Cardiac ventricle fibroblast (primary cell): ENCODE measurements around the gene TTLL12.

DNA sequence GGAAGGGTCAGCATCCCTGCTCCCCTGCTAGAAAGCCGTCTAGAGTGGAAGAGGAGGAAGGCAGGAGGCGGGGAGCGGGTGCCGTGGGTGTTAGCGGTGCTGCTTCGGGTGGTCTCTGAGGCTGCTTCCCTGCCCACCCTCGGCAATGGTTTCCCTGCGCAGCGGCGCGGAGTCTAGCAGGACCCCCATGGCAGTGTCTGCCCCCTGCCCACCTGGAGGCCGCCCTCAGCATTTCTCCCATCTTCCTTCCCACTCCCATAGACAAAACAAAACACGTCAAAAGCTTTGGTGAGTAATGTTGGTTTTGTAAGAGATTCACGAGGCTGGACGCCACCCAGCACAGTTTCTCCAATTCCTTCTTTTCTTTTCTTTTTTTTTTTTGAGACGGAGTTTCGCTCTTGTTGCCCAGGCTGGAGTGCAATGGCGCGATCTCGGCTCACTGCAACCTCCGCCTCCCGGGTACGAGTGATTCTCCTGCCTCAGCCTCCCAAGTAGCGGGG is 38.6 kb upstream of the A4GALT start:
- RAMPAGE, long total RNA: no peak

- RAMPAGE, long total RNA: no peak
Measured at GRCh38 chr22:42803283-42803914, 53.7 kb downstream of the ARFGAP3 start.

- RAMPAGE, long total RNA: no peak
Measured at GRCh38 chr22:42881901-42882731, 25.0 kb upstream of the ARFGAP3 start.

- RAMPAGE, long total RNA: no peak
Measured at GRCh38 chr22:42903445-42904246, 46.6 kb upstream of the ARFGAP3 start.

DNA sequence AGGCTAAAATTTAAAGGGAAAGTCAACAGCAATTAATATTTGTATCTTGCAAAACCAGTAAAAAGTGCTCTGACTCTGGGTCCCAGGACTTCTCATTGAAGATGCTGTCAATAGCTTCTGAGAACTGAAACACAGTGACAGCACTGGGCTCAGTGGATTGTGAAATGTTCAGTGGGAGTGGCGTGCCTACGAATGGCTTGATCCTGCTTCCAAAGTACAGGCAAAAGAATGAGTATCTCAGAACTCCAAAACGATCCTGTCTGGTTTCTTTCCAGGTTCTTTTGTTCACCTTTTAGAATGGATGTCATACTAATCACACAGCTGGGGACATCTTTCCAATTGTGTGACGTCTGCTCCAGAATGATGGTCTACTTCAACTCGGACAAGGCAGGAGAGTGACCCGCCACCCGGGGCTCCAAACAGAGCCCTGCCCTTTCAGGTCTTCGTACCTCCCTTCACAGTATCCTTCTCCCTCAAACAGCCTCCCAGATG is 72.3 kb upstream of the ARFGAP3 start:
- RAMPAGE, long total RNA: no peak

DNA sequence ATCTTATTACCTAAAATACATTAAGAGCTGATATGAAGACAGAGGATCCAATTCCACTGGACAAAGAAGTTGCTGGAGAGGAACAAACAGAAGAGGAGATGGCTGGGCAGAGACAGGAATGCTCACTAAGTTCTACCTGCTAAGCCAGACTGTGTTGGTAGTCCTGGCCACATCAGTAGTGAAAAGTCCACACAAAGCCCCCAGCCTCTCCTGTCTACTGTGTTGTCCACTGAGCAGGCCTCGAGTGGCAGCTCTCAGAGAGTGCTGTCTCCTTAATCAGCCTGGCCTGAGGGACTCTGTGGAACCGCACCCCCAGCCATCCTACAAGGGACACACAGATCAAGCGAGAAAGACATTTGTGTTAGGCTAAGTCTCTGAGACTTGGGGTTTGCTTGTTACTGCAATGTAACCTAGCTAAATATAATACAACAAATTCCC is 71.0 kb downstream of the PACSIN2 start:
- RAMPAGE, long total RNA: no peak

DNA sequence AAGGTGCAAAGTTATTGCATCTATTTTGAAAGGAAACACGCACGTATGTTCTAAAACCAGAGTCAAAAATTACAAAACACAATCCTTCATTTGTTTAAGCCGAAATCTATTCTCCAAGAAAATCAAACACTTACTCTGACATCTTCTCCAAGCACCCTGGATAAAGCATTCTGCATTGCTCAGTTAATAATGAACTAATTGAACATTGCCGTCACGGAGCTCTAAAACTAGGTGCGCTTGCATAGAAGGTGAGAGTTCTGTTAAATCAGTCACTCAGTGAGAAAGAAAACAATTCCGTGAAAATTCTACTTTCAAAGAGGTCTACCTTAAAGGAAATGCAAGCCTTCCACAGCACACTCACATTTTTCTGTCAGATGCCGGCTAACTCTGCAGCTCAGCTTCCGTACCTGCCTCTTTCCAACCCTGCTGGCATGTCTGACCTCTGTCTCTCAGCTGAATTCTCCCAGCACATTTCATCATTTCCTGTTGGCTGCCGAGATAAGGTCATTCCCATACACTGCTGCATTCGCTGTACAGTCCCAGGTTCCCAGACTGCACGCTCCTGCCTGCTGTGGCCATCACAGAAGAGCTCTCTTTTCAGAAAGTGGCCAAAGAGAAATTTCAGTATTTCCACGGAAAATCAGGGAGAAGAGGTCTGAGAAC is 55.4 kb downstream of the PACSIN2 start:
- RAMPAGE, long total RNA: no peak

GRCh38 chr22:42969677-42970594 is 45.0 kb downstream of the PACSIN2 start:
- RAMPAGE, long total RNA: no peak

DNA sequence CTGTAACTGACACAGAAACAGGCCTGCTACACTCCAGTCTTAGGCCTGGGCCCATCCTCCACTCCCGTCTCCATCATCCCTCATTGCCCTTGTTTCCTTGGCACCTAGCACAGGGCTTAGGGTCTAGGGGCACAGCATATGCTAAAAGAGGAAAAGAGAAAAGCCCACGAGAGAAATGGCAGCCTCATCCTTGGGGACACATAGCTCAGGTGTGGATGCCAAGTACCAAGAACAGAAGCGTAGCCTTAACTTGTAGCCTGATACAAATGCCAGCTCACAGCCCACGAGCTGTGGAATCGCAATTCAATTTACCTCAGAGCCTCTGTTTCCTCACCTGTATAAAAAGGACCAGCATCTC is 41.3 kb downstream of the PACSIN2 start:
- RAMPAGE, long total RNA: no peak

DNA sequence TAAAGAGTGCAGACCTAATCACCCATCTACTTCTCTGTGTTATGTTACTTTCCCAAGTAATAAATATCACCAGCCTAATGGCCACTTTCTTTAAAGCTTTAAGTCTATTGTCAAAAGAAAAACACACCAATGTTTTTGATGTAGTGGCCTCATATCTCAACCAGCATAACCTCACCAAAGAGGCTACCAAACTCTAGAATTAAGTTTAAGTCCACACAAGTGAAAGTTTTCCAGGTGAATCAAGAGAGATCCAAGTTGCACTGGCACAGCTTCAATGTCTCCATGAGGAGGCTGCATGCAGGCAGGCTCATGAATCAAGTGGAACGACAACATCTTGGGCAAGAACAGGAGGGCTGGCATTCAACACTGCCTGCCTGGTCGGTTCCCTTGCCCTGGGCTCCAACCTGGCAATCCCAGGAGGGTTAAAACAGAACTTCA is 1.7 kb downstream of the PACSIN2 start:
- RAMPAGE, long total RNA: no peak

DNA sequence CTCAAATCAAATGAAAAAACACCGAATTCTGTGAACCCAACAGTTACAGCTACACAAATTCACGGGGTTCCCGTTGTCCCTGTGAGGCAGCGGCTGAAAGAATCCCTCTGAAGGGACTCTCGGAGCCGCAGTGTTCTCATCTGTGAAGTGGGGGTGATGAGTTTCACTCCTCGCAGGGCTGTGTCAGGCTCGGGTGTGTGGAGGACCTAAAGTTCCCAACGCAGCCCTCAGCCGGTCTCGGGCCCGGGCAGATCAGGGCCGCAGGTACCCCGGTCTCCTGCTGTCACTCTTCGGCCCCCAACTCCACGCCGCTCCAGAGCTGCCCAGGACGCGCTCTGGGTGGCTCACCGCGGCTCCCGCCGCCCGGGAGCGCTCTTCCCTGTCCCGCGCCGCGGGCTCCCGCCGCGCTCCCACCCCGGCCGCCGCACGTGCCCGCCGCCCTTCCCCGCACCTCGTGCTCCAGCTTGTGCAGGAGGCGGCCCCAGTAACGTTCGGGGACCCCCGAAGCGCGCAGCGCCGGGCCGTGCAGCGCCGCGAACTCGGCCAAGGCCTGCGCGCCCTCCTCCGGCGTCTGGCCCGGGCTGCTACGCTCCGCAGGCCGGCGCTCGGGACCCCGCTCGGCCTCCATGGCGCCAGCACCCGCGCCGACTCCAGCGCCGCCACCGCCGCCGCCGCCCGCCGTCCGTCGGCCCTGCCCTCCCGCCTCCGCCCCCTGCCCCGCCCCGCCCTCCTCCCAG is at the start of gene TTLL12:
TTLL12 (minus strand) TSS at position 693 of the 737 bp plus-strand sequence.
- RAMPAGE, long total RNA: no peak

DNA sequence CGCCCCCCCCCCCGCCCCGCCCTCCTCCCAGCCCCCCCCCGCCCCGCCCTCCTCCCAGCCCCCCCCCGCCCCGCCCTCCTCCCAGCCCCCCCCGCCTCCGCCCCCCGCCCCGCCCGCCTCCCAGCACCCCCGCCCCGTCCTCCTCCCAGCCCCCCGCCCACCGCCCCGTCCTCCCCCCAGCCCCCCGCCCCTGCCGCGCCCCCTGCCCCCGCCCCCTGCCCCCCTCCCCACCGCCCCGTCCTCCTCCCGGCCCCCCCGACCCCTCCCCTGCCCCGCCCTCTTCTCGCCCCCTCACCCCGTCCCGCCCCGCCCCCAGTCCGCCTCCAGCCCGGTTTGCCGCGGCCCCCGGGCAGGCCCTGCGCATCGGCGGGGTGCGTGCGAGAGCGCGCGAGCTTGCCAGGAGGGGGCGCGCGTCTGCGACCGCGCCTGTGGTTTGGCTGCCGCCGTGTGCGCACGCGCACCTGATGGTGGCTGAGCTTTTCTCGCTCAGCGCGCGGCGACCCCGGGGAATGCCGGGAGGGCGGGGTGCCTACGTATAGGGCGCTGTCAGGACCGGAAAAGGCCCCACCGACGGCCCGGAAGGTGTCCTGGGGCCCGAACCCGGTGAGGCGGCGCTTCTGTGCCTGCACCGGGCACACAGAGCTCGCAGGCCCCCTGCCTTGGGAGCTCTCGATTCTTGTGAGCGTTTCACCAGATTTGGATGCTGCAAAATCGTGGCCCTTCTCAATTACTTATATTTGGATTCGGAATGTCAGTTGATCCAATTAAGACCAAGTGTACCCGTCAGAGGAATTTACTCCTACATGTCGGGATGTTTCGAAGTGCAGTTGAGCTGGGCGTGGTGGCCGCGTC is 471 bp upstream of the TTLL12 start:
- RAMPAGE, long total RNA: no peak

DNA sequence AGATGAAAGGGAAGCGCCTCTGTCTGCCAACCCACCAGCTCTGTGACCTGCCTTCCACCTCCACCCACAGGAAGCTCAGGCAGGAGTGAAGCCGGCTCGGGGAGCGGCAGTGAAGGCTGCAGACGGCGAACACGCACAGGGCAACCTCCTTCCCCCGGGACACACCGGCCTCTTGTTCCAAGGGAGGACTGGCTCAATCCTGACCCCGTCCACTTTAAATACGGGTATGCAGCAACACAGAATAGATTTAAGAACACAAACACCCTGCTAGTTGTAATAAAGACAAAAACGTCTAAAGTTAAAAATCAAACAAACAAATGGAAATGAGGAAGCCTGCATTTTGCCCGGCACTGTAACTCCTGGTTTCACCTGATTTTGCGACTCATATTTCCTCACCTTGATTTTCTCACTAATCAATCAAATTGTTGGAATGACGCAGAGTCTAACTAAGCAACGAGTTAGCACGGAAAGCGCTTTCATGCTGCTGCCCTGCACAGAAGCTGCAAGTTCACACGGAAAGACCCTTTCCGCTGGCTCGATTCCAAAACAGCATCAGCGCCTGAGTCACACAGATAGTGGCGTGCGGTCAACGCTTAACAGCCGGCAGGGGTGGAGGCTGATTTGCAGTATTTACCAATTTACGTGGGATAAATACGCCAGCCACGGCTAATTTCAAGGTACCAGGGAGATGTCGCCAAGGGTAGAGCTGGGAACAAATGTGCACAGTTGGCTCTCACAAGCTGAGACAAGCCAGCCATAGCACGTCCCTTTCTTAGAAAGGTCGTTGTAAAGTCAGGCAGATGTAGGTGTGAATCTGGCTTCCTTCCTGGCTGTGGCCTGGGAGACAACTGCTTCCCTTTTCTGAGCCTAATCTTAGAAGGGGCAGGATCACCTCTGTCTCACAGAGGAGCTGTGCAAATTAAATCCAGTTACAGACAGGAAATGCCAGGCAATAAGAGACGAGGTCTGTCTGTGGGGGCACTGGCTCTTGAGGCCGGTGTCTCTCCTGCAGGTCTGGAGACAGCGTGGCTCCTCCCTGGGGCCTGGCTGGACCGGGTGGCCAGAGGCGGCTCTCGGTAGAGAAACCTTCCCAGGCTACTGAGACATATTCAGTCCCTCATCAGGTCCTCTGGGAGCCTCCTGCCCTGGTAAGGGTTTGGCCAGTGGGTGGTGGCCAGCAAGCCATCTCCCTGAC is 76.9 kb upstream of the TTLL12 start:
- RAMPAGE, long total RNA: no peak

GRCh38 chr22:43308772-43309087 is 34.4 kb downstream of the SCUBE1 start:
- RAMPAGE, long total RNA: no peak

- RAMPAGE, long total RNA: no peak
Measured at GRCh38 chr22:43744264-43744729, 67.8 kb downstream of the EFCAB6 start.

DNA sequence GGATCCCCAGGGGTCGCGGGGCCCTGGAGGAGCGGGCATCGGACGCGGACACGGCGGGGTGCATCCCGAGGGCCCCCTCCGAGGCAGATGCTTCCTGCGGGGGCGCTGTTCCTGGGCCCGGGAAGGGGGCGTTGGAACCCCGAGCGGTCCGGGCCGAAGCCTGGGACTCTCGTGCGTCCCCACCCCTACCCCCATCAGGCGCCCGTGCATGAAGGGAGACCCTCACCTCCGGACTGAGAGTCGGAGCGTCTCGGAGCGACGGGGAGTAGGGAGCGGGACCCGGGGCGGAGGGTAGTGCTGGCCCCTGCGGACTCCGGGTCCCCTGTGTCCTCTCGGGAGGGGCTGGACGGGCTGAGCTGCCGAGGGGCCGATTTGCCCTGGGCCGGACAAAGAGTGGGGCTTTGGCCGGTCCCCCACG is 568 bp downstream of the PNPLA3 start:
- RAMPAGE, long total RNA: no peak

- RAMPAGE, long total RNA: no peak
Measured at GRCh38 chr22:44025451-44026537, 1.7 kb downstream of the PARVB start.

DNA sequence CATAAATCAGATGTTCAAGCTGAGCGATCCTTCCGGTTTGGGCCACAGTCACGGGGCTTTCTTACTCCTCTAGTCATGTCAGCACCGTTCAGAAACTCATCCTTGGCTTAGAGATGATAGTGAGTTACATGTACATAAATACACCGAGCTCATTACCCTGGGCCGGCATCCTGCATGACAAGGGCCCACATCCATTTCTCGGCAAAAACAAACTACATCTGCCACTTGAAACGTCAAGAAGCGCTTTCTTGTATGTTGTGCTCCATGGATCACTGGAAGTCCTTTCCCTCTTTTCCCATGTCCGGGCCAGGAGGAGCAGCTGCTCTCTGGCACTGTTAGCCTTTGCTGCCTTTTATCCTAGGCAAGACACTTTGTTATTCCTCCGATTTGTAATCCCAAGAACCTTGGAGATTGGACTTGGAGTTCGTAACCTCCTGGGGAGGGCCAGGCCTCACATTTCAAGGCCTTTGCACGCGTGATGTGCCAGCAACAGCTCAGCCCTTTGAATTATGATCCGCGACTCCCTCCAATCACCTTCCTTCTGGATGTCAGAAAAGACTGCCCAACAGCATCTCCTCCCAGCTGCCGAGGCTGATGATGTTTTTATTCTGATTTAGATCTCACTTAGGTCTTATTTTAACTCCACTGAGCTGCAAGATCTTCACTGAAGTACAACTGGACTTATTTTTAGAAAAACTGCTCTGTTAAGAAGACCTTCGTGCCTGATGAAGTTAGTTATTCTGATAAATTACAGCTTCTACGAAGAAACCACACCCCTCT is 62.1 kb downstream of the PARVB start:
- RAMPAGE, long total RNA: no peak

DNA sequence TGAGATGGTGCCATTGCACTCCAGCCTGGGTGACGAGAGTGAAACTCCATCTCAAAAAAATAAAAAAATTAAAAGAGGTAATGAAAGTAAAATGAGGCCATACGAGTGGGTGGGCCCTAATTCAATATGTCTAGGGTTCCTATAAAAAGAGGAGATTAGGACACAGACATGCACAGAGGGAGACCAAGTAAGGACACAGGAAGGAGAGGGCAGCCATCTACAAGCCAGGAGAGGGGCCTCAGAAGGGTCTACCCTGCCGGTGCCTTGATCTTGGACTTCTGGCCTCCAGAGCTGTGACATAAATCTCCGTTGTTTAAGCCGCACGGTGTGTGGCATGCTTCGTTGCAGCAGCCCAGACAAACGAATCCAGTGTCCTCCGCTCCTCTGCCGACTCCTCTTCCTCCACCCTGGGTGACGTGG is 51.7 kb upstream of the PARVG start:
- RAMPAGE, long total RNA: no peak

DNA sequence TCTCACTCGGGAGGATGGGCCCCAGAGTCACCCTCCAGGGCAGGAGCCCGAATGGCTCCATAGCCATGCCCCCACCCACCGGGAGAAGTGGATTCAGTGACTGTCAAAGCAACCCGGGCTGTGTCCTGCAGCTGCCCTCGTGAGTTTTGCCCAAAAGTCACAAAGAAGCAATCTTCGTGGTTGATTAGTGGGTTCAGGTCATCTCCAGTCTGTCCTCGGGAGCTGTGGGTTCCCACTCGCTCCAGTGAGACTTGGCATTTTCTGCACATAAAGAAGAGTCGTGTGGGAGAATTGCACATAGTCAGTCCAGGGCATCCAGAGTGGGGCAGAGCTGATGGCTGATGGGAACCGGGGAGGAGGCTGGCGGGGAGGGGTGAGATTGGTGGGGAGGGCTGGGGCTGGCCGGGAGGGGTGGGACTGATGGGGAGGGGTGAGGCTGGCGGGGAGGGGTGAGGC is 26.2 kb downstream of the PARVG start:
- RAMPAGE, long total RNA: no peak